Measurements from ENCODE around the genes P3H4 and STAT5A.

GRCh38 chr17:41811883-41812866, at the start of gene P3H4:
TSS of gene P3H4 (minus strand) at chr17:41811949.
- PRO-cap: no peak

GRCh38 chr17:41864265-41865018, 781 bp downstream of the KLHL11 start:
- PRO-cap: unidirectional peak, plus-strand start at chr17:41864718

- PRO-cap: no peak
Observed at GRCh38 chr17:41869321-41869702, 4.1 kb upstream of the KLHL11 start.

GRCh38 chr17:41914467-41915012, 4.2 kb downstream of the ACLY start:
- PRO-cap: no peak

DNA sequence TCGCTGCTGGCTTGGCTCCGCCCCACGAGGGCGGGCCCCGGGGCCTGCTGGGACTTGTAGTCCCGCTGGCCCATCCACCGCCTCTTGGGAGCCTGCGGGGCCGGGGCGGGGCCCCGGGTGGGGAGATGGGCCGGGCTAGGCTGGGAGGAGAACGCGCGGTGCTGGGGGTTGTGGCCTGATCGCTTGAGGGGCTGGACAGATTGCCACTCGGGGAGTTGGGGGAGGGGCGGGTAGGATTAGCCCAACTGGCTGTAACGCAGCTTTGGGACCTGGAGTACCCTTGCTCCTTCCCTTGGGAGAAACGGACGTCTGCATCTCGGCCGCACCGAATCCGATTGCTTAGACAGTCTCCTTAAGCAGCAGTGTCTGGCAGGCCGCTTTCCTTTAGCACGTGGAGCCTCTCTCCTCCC, 342 bp upstream of the ACLY start:
- PRO-cap: bidirectional peak, plus-strand start at position 124 of the sequence, minus-strand start outside the sequence

- PRO-cap: no peak
Observed at GRCh38 chr17:42016242-42017317, 659 bp downstream of the DNAJC7 start.

DNA sequence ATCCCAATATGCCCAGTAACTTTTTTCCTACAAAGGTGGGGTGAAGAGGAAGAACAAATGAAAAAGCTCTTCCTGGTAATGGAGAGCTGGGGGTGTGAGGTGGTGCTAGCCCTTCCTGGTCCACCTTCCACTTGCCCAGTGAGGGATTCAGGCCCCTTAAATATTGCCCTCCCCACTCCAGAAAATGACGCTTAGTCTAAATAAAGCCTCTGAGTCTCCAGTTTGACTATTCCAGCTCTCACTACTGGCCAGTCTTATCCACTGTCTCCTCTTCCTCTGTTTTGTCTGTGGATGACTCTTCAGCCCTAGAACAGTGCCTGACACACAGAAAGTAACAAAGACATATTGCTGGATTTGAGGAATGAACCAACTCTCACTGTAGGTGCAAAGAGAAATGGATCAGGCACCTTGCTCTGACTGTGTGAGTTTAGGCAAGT, 21.5 kb downstream of the ZNF385C start:
- PRO-cap: no peak

DNA sequence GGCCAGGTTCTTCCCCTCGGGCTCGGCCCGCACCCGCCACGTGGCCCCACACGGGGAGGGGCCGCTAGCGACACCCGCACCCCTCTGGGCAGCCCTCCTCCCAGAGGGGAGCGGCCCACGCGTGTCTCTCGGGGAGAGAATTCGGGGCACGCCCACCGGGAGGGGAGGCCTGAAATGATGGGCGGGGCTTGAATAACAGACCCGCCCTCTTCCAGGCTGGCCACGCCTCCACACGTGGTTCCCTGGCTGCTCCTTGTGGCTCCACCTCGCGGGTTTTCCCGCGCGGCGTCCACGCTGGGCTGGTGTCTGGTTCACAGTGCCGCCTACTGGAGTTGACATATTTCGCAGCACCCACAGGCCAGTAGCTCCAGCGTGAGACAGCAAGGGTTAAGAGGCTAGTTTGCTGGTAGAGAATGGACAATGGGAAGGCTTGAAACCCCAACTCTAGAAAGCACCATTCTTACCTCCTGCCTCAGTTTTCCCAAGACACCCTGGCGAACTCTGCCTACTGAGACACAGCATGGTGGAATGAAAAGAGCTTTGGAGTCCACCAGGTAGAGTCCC, 300 bp upstream of the KCNH4 start:
- PRO-cap: no peak

DNA sequence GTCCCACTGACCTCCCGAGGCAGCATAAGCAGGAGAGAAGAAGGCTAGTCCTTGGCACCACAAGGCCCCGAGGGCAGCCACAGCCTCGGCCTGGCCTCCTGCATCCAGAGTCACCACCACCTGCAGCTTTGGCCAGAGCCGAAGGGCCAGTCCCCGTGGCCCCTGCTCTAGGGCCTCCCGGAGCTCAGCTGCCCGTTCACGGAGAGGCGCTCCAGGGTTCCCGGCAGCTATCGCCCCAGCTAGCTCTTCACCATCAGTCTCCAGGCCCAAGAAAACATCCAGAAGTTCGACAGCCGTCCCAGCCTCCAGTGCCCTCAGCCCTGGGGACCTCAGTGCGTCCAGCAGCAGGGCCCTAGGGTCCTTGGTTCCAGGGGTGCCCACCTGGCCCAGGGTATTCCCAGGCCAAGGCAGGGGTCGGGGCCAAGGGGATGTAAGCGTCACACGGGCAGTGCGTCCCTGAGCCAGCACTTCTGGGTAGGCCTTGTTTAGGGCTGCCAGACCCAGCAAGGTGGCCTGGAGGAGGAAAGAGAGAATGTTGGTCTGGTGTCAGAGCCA, 2.0 kb downstream of the GHDC start:
- PRO-cap: no peak

DNA sequence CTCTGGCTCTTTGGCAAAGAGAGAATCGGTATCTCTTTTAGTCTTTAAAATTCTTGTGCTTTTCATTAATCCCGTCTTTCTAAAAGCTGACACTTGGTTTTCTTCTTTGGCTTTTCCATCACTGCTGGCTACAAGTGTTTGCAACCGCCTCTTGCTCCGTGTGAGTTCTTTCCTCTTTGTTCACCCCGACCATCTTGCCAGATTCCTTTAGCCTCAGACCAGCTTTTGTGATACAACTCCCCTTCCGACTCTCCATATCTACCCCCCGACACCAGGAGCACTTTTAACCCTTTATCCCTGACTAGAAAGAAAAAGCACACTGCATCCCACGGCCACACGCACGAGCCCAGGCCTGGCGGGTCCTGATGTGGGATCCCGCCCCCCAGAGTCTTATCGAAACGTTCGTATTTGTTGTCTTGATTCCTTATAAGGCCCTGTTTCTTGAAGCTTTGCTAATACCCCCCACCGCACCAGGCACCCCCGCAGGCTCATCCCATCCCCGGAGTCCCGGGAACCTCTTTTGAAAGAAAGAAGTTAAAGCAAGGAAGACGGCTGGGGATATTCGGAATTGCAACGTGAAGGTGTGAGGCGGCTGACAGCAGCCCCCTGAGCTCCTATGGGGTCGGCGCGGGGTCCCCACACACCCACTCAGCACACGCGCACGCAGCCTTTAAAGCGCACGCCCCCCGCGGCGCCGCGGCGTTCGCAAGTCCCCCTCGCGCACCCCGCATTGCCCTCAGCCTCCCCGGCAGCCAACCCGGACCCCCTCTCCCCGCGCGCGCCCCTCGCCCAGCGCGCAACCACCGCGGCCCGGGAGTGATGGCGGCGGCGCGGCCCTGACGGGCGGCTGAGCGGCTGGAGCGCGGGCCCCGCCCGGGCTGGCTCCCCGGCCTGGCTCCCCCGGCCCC, 626 bp downstream of the STAT5B start:
- PRO-cap: no peak

- PRO-cap: bidirectional peak, plus-strand start at chr17:42288498, minus-strand start at chr17:42288373
Observed at GRCh38 chr17:42287831-42288613, at the start of gene STAT5A. TSS of gene STAT5A (plus strand) at chr17:42288498.

GRCh38 chr17:42299444-42300181, 11.3 kb downstream of the STAT5A start:
- PRO-cap: no peak

DNA sequence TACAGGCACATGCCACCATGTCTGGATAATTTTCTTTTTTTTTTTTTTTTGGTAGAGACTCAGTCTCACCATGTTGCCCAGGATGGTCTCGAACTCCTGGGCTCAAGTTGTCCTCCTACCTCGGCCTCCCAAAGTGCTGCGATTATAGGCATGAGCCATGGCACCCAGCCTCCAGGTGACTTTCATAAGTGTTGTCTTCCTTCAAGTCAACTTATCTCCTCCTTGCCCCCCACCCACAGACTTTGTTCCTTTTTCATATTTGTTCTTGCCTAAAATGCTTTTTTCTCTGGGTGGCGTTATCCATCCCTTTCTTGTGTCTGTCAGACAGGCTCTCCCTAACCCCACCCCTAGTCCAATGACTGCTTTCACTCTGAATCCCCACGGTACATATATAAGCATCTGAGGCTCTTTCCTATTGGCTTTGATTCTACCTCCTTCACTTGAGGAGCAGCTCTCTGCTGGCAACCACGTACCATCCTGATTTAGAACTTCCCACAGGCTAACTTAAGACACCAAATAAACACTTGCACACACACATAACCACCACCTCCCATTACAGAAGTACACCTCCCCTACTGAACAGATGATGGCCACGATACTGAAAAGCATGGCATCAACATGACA, 24.5 kb downstream of the STAT3 start:
- PRO-cap: no peak

DNA sequence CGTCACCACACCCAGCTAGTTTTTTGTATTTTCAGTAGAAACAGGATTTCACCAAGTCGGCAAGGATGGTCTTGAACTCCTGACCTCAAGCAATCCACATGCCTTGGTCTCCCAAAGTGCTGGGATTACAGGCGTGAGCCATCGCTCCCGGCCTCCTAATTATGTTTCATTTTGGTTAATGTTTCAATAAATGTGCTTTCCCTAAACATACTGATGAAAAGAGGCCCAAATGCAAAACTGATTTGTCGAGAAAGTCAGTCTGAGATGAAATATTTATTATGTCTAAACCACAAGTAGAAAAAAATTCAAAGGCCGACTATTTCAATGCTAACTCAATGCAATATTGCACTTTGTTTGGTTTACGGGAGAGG, 9.9 kb downstream of the STAT3 start:
- PRO-cap: no peak

- PRO-cap: no peak
Observed at GRCh38 chr17:42405024-42405501, 16.8 kb upstream of the STAT3 start.

DNA sequence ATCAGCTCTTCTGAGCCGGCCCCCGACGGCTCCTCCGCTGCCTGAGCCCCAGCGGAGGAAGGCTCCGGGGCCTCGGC, 251 bp downstream of the CAVIN1 start:
- PRO-cap: no peak

DNA sequence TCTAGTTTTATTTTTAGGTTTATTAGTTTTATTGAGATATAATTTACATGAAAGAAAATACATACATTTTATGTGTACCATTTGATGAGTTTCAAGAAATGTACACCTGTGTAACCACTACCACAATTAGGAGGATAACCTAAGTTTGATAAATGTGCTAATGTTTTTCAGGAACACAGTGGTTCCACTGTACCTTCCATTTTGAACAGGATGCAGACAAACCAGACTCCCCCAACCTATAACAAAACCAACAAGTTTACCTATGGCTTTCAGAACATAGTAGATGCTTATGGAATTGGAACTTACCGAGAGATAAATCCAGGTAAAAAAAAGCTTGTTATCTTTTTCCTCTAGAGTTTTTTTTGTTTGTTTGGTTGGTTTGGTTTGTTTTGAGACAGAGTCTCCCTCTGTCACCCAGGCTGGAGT, 31.7 kb downstream of the ATP6V0A1 start:
- PRO-cap: no peak

DNA sequence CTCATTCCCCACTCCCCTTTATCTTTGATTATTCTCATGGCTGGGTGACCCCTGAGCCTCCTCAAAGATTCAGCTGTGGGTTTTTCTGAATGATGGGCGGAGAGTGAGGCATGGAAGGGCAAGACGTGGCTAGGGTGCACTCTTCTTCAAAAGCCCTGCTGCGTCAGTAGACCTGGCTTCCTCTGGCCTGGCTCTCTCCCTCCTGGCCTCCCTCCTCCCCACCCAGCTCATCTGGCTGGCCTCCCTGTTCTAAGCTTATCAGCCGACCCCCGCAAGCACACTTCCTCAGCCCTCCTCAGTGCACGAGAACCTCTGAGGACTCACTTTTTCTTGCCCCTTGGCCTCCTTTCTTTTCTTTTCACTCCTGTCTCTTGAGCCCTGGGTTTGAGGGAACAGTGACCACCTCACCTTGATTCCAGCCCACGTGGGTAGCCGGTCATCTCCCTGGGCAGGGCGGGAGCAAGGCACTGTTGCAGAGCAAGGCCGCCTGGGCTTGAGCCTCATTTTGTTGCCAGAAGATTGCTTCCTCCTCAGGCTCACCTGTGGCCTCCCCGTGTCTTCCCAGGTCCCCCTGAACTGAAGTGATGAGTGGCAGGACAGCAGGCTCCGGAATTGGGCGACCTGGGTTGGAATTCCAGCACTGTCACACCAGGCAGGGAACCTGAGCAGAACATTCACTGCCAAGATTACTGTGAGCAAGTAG, 19.7 kb upstream of the NAGLU start:
- PRO-cap: no peak

DNA sequence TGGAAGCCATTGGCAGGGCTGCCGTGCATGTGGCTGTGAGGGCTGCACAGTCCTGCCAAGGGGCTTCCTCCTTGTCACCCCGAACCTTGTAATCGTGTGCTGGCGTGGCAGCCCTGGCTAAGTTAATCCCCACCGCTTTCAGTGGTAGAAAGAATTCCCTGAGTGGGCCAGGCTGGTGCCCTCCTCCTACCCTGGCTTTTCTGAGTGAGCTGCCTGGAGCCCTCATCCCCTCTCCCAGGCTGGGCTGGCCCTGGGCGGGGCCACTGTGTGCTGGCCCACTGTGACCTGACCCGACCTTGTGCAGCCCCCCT, 14.0 kb upstream of the NAGLU start:
- PRO-cap: no peak

DNA sequence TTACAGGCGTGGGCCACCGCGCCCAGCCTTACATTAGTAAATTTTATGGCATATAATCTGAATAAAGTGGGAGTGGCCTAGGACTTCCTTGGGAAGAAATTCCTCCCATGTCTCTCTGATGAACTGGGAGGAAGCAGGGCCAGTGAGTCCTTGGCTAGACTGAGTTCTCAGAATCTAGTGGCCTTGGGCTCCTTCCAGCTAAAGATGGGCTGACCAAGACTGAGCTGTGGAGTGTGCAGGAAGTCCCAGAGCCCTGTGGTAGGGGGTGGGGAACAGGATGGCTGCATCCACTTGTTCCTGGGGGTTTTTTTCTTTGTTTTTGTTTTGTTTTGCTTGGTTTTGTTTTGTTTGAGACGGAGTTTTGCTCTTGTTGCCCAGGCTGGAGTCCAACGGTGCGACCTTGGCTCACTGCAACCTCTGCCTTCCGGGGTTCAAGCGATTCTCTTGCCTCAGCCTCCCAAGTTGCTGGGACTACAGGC, 9.9 kb upstream of the NAGLU start:
- PRO-cap: no peak

Data from mesothelial cell of epicardium (in vitro differentiated cells).